ENCODE results near the gene SH2D1B.

GRCh38 chr1:161622026-161622971 lies 8.7 kb downstream of the FCGR3B start:
- PRO-cap: no peak
- RAMPAGE, long total RNA: no peak

GRCh38 chr1:162011589-162011971 lies 12.1 kb downstream of the OLFML2B start:
- PRO-cap: no peak
- RAMPAGE, long total RNA: no peak

- PRO-cap: no peak
- RAMPAGE, long total RNA: no peak
Observed at GRCh38 chr1:162028717-162029170, 5.1 kb upstream of the OLFML2B start.

DNA sequence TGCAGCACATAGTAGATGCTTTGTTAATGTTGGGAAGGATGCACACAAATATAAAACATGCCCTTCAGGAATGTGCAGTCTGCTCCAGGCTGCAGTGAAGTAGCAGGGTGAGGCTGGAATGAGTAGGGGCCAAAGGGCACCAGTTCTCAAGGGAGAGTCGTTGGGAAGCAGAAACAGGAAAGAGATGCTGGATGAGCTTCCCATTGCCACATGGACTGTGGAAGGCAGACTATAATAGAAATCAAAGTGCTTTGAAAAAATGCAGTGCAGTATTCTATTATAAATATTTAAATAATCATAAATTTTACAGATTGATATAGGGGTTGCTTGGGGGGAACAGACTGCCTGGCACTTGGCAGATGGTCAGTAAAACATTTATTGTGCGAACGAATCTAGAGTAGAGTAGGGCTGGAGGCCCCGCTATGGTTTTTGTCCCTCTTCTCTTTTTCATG lies 127.0 kb downstream of the NOS1AP start:
- PRO-cap: no peak
- RAMPAGE, long total RNA: no peak

- PRO-cap: no peak
- RAMPAGE, long total RNA: no peak
Observed at GRCh38 chr1:162382293-162382546, 692 bp downstream of the C1orf226 start.

- PRO-cap: no peak
- RAMPAGE, long total RNA: no peak
Observed at GRCh38 chr1:162383769-162384959, 2.6 kb downstream of the C1orf226 start.

GRCh38 chr1:162386066-162386958 lies 4.8 kb downstream of the C1orf226 start:
- PRO-cap: no peak
- RAMPAGE, long total RNA: no peak

DNA sequence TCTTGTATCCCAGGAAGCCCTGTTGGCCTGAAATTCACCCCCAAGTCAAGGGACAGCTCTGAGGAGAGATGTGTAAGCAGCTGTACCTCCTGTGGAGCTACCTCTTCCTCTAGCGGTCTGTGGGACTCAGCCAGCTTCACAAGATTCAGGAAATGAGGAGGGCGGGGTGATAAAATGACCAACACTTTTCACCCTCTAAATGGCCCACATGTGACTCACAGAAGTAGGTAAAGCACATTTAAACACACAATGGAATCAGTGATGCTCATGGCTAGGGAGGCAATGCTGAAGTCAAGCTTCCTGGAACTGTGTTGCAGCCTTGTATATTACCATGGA lies at the start of gene SH2D1B:
Gene SH2D1B (minus strand): TSS at position 111 of the 336 bp plus-strand sequence.
- PRO-cap: no peak
- RAMPAGE, long total RNA: no peak

DNA sequence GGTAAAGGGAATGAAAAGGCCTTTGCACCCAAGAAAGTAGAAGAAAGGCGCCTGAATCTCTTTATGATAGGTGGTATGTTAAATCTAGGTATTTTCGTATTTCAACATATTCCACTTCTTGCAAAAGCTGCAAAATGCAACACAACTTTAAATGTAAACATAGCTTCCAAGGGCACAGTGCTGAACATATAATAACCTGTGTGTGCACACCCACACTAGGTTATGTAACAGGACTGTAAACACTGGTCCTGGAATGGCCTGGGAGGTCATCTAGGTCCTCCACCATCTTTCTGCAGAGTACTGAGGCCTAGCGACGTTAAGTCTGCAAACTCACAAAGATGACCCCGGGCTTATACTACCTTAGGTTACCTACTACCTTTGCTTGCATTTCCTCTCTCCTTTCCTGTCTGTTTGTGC lies 988 bp upstream of the UAP1 start:
- PRO-cap: no peak
- RAMPAGE, long total RNA: no peak

DNA sequence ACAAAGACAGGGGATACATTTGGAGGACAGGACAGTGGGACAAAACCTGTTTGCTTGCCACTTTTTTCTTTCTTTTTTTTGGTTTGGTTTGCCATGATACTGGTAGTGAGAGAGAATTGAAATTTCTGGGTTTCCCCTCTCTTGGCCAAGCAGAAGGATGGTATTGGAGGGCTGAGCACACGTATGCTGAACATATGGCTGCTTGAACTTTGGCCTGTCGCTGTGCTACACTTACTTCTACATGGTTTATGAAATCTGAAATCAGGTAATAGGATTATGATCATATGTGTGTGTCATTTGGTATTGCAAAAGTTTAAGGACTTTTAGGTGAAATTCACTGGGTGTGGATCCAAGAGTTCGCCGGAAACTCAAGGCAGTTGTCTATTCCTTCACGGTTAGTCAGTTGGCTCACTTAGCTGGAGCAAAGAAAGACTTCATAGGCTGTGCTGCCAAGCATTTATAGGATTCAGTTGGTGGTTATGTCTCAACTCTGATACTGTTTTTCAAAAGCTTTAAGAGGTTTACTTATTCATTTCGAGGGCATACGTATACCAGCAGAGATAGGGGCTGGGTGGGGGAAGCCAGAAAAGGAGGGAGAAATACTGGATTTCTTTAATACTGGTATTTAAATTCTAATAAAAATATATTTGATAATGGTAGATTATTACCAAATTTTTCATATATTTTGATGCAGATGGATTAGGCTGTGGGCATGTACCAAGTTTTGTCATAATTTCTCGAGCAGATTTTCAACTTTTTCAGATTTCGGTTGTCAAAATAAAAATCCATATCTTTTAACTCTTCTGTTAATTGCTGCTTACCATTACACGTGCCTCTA lies 1.0 kb downstream of the UAP1 start:
- PRO-cap: no peak
- RAMPAGE, long total RNA: no peak

- PRO-cap: no peak
- RAMPAGE, long total RNA: no peak
Observed at GRCh38 chr1:162626728-162626916, 5.6 kb upstream of the DDR2 start.

GRCh38 chr1:162634276-162635021 lies 2.2 kb downstream of the DDR2 start:
- PRO-cap: no peak
- RAMPAGE, long total RNA: no peak

DNA sequence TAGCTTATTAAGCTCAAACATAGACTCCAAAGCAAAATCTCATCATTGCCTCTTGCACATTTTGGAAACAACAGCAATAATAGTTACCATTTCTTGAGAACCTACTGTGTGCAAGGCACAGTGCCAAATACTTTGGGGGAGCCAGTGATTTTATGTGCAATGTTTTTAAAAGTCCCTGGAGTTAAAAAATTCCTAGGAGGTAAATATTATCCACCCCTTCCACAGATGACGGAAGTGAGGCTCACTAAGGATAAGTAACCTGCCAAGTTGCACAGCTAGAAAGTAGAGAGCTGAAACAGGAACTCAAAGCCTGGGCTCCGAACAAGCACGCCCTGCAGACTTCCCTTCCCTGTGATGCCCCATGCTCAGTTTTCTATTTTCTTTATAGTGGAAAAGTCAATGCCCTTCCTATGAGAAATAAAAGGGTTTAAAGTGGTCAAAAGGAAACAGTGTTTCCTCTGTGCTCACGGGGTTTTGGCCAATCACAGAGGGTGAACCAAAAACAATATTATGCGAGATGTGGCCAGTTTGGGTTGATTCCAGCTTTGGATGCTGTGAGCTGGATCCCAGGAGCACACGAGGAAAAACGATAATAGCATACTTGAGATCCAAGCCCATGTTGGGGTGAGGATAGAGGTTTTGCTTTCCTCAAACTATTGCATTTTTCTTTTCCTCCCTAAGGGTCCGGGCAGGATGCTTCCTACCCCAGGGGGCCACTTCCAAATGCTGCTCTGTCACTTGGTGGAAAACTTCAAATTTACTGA lies 44.5 kb downstream of the DDR2 start:
- PRO-cap: unidirectional peak, minus-strand start at position 356 of the sequence
- RAMPAGE, long total RNA: no peak

GRCh38 chr1:162747134-162747747 lies 43.3 kb upstream of the HSD17B7 start:
- PRO-cap: no peak
- RAMPAGE, long total RNA: no peak

DNA sequence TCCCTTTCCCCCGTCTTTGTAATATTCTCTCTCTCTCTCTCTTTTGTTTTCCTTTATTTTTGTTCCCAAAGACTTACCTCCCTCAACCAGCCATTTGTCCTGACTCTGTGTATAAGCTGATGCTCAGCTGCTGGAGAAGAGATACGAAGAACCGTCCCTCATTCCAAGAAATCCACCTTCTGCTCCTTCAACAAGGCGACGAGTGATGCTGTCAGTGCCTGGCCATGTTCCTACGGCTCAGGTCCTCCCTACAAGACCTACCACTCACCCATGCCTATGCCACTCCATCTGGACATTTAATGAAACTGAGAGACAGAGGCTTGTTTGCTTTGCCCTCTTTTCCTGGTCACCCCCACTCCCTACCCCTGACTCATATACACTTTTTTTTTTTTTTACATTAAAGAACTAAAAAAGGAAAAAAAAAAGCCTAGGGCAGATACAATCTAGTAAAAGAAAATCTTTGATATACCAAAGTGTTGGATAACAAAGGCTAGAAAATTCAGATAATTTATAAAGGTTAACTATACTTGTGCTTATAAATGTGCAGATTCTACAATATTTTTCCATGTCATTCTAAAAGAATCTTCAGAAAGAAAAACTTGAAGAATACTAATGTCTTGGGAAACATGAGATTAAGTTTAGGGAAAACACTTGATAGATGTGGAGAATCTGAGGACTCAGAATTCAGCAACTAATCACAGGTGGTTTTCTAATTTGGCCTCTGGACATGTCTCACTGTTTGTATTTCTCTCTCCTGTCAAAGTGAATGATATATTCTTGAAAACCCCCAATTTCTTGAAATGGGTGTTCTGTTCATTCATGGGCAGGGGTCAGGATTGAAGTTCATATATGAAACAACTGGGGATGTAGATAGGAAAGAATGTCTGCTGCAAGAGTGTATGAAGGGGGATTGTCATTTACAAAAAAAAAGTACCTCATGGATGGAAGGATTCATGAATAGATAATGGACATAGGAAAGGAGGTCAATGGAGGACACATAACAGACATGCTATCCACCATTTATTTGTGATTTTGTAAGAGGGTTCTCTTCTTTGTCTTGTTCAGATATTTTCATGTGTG lies 10.1 kb upstream of the HSD17B7 start:
- PRO-cap: no peak
- RAMPAGE, long total RNA: start-site peak on the plus strand centred at position 117 of the sequence, 18 bp wide, 84 reads; start-site peak on the plus strand centred at position 693 of the sequence, 338 bp wide, 360 reads

DNA sequence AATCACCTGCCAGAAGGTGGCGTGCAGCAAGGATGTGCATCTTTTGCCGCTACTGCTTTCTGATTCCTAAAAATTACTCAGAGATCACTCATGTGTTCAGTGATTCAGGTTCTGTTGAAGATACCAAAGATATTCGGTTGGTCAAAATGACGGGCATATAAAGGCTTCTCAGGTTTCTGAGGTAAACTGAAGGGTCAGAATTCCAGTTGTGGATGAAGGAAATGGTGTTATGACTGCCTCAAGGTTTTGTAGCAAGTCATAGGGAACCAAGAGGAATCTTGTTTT lies 2.7 kb downstream of the RGS4 start:
- PRO-cap: no peak
- RAMPAGE, long total RNA: no peak

GRCh38 chr1:163289912-163290852 lies 31.6 kb upstream of the NUF2 start:
- PRO-cap: no peak
- RAMPAGE, long total RNA: no peak

DNA sequence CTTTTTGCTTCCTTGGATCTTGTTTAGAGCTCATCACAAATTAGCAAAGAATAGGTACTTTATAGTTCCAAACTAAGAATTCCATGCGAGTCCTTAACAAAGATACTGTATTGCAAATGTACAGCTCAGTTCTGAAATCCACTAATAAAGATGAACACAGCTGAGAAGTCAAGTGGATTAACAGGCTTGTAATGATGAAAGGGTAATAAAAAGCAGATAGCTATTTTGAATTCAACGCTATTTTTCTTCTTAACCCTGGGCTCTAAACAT lies 6.3 kb upstream of the NUF2 start:
- PRO-cap: no peak
- RAMPAGE, long total RNA: no peak

DNA sequence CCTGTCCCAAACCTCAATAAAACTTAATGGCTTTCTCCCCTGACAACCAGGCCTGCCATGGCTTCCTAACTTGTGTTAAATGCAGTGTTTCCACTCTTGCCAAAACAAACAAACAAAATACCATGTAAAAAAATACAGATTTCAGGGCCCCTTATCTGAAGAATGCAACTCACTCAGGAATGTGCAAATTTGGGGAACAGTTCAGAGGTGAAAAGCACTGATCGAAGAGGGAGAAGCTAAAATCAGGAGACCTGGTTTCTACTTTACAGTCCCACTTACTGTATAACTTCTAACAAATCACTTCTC lies 814 bp upstream of the NUF2 start:
- PRO-cap: no peak
- RAMPAGE, long total RNA: no peak

- PRO-cap: no peak
- RAMPAGE, long total RNA: no peak
Observed at GRCh38 chr1:164459009-164459456, 100.0 kb upstream of the PBX1 start.

Data from vagina (tissue), 1 donor.